OCI-LY7 (cell line): ENCODE data around the genes EMSY and CLNS1A.

DNA sequence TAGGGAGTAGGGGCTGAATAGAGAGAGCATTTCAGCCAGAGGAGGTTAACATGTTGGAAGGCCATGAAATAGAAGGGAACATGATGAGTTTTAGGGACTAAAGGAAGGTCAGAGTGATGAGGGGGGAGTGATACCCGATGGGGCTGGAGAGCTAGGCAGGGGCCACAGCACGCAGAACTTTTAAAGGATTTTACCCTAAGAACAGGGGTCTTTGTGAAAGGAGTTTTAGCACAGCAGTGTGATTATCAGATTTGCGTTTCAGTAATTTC is 74.9 kb downstream of the UVRAG start:
- PRO-cap = no peak
- RAMPAGE, long total RNA = no peak

DNA sequence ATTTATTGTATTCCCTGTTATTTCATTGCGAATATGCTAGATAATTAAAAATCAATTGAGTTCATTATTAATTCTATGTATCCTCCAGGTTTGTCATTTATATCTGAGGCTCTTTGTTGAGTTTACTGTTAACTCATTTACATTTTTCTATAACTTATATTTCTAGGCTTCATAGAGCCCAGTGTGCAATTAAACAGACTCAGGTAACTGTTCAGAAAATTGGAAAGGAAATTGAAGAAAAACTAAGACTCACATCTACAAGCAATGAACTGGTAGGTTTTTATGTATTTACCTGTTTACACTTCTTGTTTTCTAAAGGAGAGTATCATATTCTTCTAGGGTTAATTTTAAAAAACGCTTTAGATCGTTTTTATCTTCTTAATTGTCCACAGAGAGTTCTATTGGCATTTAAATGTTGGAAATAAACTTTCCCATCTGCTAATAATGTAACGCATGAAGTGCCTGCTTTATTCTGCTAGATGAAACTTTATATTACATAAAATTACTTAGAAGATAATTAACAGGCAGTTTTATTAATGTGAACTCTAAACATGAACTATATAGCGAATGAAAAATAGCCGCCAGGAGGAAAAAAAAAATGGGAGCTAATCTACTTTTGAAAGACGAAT is 146.4 kb downstream of the UVRAG start:
- PRO-cap = no peak
- RAMPAGE, long total RNA = no peak

- PRO-cap = no peak
- RAMPAGE, long total RNA = no peak
Observed at GRCh38 chr11:76149232-76149669, 57.1 kb downstream of the WNT11 start.

GRCh38 chr11:76151141-76151501 is 55.2 kb downstream of the WNT11 start:
- PRO-cap = no peak
- RAMPAGE, long total RNA = no peak

GRCh38 chr11:76207356-76208137 is 1.2 kb upstream of the WNT11 start:
- PRO-cap = no peak
- RAMPAGE, long total RNA = no peak

DNA sequence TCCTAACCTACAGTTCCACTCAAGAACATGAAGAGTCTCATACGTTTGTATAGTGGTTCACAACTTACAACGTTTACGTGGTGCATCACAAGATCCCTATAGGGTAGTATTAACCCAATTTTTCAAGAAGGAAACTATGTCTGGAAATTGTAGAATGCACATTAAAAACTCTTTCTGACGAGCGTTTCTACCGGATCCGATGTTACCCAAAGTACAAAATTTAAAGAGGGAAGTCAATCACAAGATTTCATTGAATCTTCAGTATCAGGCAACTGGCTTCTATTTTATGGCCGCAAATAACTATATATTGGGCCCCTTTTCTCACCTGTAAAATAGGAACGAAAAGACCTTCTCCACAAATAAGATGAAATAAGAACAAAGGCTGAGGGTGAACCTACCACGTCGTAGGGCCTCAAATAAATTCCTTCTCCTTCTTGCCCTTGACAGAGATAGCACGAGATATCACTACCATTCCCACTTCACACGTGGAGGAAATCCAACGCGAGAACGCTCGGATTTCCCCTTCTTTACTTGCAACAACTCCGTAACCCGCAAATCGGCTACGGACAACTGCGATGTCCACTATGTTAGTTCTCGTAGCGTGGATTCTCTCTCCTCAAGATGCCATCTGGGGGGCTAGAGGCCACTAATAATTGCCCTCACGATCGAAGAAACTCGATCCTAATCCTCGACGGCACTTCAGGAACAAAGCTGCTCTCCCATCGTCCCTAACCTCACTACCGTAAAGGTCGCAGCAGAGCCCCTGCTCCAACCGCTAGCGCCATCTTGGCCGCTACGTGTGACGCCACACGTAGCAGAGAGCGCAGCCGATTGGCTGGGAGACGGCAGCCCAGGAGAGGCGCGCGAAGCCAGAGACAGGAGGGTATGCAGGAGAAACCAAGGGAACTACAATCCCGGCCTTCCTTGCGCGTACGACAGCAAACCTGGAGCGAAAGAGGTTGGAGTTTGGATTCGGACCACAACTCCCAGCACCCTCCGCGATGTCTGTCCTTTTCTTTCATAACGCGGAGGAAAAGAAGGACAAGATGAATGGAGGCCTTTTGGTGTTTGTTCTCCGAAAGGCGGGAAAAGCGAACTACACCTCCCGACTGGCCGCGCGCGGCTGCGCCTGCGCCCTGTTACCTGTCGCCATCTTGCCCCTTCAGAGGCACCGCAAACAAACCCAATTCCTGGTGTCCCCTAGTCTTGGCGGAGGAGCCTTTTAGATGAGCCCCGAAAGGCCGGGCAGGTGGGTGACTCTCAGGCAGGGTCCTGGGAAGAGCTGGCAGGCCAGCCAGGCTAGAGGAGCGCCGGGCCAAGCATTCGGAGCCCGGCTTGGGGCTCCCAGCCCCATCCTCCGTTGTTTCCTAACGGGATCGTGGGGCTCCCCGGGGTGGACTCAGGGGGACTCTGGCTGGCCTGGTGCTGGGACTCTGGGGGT is at the start of gene EMSY:
TSS of gene EMSY (plus strand) at position 1,139 of the 1,441 bp plus-strand sequence.
- PRO-cap = bidirectional peak, plus-strand start at position 856 of the sequence, minus-strand start at position 797 of the sequence; bidirectional peak, plus-strand start at position 1,203 of the sequence, minus-strand start at position 887 of the sequence
- RAMPAGE, long total RNA = start-site peak on the minus strand centred at position 775 of the sequence, 66 bp wide, 164 and 44 reads in 2 replicates; start-site peak on the plus strand centred at position 1,150 of the sequence, 44 bp wide, 1,283 and 236 reads in 2 replicates

DNA sequence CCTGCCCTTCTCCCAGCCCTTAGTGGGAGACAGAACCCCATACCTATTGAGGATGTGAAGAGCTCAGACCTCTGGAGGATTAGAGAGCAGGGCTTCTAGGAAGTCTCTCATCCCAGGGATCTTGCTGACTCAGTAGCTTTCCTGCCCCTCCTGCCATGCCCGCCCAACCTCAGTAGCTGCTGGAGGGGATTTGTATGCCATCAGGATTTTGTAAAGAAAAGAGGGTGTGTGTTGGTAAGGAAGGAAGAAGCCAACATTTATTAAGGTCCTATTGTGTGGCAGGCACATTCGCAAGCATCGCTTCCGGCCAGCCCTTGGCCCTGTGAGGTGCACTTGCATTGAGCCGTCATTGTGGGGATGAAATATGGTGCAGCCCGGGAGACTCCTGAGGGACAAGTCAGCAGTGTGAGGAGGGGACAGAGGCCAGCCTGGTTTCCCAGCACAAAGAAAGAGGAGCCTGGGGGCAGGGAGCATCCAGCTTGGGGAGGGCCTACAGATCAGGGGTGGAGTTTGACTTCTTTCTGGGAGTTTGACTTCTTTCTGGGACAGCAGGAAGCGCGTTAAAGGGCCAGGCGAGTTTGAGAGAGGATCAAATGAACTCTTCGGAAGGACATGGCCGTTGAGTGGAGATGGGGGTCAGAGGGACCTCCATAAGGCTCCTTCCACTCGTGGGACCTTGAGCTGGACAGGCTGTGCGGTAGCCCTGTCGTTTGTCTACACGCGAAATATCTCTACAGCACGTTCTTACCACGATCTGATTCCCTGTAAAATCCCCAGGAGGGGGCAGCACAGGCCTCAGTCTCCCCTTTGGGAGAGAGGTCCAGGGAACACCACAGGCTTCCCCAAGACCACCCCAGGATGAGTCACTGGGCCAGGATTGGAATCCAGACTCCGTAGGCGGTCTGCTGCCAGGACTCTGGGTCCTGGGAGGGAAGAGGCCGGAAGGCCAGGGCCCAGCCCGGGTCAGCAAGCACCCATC is 91.9 kb downstream of the LRRC32 start:
- PRO-cap = no peak
- RAMPAGE, long total RNA = no peak

DNA sequence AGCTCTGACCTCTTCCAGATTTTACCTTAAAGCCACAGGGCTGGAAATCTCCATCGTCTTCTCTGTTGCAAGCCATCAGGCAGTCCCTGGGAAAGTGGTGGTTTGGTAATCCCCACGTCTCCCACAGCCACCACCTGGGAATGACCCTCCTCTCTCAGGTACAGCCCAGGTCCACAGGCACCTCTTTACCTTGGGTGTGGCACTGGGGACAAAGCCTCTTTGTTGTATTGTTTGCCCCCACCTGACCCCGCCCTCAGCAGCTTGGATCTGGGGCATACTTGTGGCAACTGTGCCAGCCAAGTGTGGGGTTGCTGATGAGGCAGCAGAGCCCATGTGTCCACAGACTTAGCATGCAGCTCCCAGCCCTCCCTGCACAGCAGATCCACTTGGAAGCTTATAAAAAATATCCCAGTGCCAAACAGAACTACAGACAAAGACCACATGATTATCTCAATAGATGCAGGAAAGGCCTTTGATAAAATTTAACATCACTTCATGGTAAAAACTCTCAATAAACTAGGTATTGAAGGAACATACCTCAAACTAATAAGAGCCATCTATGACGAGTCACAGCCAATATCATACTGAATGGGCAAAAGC is 77.5 kb downstream of the LRRC32 start:
- PRO-cap = no peak
- RAMPAGE, long total RNA = no peak

GRCh38 chr11:76602160-76603245 is 68.0 kb downstream of the LRRC32 start:
- PRO-cap = no peak
- RAMPAGE, long total RNA = no peak

GRCh38 chr11:76629970-76630816 is 40.4 kb downstream of the LRRC32 start:
- PRO-cap = no peak
- RAMPAGE, long total RNA = no peak

GRCh38 chr11:76770497-76771542 is 12.3 kb upstream of the TSKU start:
- PRO-cap = no peak
- RAMPAGE, long total RNA = no peak

- PRO-cap = no peak
- RAMPAGE, long total RNA = no peak
Observed at GRCh38 chr11:76793399-76794231, 10.5 kb downstream of the TSKU start.

DNA sequence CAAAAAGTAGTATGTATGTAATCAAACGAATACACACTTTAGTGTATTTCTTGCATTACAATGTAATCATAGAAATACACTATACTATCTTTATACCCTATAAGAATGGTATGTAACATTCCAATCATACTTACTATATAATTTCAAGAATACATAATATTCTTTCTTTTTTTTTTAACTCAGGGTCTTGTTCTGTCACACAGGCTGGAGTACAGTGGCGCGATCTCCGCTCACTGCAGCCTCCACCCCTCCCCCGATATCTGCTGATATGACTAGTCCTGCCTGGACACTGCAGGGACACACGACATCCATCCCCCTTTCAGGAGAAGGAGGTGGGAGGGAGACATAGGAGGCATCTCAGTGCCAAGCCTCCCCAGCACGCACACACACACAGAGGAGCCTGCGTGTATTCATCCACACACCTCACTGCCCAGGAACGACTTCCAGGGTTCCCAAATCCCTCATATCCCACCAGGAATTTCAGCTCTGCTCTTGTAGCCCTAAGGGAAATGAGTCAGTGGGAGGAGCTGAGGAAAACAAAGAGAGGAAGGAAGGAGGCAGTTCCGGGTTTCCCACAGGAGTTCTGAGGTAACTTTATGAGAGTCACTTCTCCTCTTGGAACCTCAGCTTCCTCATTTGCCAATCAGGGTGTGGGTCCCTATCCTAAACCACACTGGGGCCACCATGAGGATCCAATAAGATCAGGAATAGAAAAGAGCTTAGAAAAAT is 37.3 kb upstream of the ACER3 start:
- PRO-cap = no peak
- RAMPAGE, long total RNA = no peak

DNA sequence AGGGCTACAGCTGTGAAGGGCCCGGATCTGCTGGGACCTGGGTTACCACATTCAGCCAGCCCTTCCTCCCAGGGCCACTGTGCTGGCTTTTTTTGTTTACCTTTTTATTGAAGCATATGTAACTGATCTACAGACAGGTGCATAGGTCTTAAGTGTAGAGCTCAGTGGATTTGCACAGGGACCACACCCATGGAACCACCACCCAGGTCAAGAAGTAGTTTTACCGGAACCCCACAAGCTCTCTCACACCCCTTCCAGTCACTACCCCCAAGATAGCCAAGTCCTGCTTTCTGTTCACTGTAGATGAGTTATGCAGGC is 8.8 kb downstream of the CAPN5 start:
- PRO-cap = no peak
- RAMPAGE, long total RNA = no peak

DNA sequence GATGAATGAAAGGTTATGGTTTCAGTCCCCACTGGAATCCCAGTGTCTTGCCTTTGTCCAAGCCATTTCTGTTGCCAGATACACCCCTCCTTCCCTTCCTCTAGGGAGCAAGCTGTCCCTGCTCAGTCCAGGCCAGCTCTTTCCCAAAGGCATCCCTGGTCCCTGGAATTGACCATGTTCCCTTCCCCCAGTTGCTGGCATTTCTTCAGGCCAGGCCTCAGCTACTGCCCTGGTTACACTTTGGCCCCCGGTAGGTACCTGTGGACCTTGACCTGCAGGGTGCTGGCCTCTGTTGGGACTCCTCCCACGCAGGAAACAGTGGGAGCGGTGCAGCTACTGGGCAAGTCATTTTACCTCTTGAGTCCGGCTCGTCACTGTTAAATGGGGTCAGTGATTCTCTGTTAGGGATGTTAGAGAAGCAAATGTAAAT is 16.7 kb downstream of the MYO7A start:
- PRO-cap = no peak
- RAMPAGE, long total RNA = no peak

DNA sequence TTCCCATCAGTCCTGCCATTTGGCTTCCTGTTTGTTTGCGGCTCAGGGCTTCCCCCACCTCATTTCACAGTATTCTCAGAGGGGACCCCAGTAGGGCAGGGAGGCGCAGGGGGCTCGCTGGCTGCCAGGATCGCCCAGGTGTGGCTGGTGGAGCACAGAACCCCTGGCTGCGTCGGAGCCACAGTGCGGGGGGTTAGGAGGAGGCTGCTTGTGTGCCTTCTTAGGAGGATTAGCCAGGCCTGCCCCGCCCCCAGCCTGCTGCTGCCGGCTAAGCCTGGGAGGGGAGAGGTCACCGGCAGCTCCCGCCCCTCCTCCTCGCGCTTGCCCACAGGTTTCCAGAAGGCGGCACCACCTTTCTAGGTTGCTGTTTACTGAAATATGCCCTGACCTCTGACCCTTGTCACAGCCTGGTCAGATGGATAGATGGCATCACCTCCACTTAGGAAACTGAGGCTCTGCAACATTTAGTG is 43.8 kb downstream of the MYO7A start:
- PRO-cap = no peak
- RAMPAGE, long total RNA = no peak

GRCh38 chr11:77637335-77638232 is at the start of gene CLNS1A:
CLNS1A (minus strand) TSS chr11:77637794.
- PRO-cap = bidirectional peak, plus-strand start at chr11:77637891, minus-strand start at chr11:77637794
- RAMPAGE, long total RNA = start-site peak on the minus strand at chr11:77637761-77637800, 2,352 and 360 reads in 2 replicates

GRCh38 chr11:77656189-77656788 is 18.7 kb upstream of the CLNS1A start:
- PRO-cap = no peak
- RAMPAGE, long total RNA = no peak

- PRO-cap = no peak
- RAMPAGE, long total RNA = no peak
Observed at GRCh38 chr11:77821574-77821884, 585 bp downstream of the AAMDC start.

GRCh38 chr11:77918612-77919059 is 75.8 kb downstream of the INTS4 start:
- PRO-cap = no peak
- RAMPAGE, long total RNA = no peak